Umbilical cord (tissue), 2 donors: Measurements from ENCODE around the gene SLAIN2.

DNA sequence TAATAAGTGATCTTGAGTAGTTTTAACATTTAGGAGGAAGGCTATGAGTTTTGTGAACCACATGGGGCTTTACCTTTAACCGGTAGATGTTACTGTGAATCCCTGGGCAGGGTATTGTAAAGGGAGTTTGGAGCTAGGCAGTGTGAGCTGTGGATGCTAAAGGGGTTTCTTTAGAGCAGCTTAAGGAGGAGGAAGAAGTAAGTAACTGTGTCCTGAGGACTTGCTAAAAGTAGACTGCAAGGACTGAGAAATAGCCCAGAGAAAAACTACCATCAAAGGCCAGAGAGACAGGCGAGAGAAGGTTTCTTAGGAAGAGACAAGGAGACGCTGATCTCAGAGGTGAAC lies 5.6 kb downstream of the RHOH start:
- RAMPAGE, long total RNA: no peak

GRCh38 chr4:40307540-40308195 lies 27.5 kb upstream of the CHRNA9 start:
- RAMPAGE, long total RNA: no peak

GRCh38 chr4:40333713-40334140 lies 1.4 kb upstream of the CHRNA9 start:
- RAMPAGE, long total RNA: no peak

GRCh38 chr4:40425977-40426355 lies 90.8 kb downstream of the CHRNA9 start:
- RAMPAGE, long total RNA: no peak

GRCh38 chr4:40502185-40502716 lies 127.4 kb downstream of the RBM47 start:
- RAMPAGE, long total RNA: no peak

GRCh38 chr4:40750529-40750824 lies 722 bp downstream of the NSUN7 start:
- RAMPAGE, long total RNA: no peak

GRCh38 chr4:40821866-40822108 lies 72.0 kb downstream of the NSUN7 start:
- RAMPAGE, long total RNA: no peak

DNA sequence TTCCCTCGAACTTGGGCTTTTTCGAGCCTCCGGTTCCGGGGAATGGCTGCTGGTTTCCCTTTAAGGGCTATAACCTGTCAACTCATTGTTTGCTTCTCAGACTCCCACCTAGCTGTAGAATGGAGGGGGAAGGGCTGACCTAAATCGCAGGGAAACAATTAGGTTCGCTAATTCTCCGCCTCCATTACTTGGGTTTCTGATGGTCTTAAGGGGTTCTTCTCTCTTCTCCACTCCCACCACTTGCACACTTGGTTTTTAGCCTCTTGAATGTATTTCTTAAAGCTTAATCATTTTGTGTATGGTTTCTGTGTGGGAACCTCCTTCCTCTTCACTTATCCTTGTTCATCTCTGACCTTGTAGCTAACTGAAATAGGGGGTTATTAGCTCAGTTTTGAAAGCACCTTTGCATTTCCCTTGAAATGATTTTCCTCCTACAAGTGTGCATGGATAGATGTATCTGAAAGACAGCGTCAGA lies 1.3 kb downstream of the UCHL1 start:
- RAMPAGE, long total RNA: no peak

- RAMPAGE, long total RNA: no peak
Measured at GRCh38 chr4:41327607-41328150, 71.0 kb downstream of the UCHL1 start.

- RAMPAGE, long total RNA: no peak
Measured at GRCh38 chr4:41865104-41865780, 70.0 kb upstream of the TMEM33 start.

- RAMPAGE, long total RNA: no peak
Measured at GRCh38 chr4:41991346-41991756, 1.0 kb downstream of the SLC30A9 start.

- RAMPAGE, long total RNA: no peak
Measured at GRCh38 chr4:42654993-42655481, 1.9 kb downstream of the ATP8A1 start.

- RAMPAGE, long total RNA: no peak
Measured at GRCh38 chr4:45119997-45120706, 393.8 kb upstream of the GNPDA2 start.

DNA sequence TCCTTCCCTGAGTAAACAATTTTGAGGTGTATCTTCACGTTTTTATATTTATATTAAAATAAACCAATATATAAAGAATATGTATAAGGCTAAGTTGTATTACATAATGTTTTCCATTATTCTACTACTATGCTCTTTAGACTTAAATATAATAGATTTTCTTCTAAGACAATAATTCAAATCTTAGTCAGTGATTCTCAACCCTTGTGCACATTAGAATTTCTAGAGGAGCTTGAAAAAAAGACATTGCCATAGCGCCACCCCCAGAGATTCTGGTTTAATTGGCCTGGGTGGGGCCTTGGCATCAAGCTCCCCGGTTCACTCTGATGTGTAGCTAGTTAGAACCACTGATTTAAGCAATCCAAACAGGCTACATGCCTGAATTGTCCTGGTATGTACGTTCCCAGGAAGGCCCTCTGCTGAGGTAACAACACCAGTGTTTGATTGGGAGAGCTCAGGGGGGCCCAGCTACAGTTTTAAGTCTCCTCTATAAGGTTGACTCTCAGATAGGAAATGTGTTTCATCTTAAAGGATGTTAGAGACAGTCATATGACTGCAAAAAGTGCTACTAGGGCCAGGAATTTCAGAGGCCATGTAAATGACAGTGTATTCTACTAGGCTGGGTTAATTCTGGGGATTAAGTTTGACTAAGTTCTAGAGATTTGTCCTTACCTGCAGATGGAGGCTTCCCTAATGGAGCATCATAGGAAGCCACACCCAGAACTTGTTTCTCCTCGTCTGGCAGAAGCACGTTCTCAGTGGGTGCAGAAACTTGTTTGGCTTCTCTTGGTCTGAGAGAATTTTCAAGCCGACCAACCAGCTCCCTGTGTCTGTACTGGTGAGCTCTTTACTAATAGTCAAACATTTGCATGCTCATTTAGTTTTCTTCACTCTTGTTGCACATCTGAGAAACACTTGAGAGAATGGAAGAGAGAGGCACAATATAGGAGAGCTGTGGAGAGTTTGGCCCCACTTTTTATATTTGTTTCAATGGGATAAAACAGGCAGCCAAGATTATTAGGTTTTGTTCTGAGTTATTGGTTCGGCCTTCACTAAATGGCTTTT lies 1.1 kb upstream of the ATP10D start:
- RAMPAGE, long total RNA: no peak

- RAMPAGE, long total RNA: no peak
Measured at GRCh38 chr4:47486187-47486789, 1.2 kb downstream of the ATP10D start.

- RAMPAGE, long total RNA: no peak
Measured at GRCh38 chr4:47704521-47704790, 133.4 kb downstream of the CORIN start.

DNA sequence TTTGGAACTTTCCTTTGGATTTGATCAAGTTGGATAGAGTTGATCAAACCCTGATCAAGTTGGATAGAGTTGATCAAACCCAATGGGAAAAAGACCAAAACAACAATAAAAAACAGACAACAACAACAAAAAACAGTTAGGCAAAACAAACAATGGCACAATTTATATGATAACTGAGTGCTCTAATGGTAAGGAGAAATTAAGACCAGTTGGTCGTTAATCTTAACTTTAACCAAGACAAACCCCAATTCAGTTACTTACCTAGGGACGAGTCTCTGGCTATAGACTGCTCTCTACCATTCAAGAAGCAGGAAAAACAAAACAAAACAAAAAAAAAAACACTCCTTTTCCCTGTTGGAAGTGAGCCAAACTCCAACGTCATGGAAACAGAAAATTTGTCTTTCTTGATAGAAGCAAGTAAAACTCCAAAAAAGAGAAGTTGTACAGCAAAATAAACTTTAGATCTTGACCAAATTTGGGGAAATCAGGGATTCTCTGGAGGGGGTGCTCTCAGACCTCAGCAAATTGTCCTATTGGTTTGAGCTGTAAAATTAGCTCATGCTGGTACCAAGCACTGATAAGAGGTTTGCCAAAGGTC lies 3.8 kb downstream of the CNGA1 start:
- RAMPAGE, long total RNA: no peak

DNA sequence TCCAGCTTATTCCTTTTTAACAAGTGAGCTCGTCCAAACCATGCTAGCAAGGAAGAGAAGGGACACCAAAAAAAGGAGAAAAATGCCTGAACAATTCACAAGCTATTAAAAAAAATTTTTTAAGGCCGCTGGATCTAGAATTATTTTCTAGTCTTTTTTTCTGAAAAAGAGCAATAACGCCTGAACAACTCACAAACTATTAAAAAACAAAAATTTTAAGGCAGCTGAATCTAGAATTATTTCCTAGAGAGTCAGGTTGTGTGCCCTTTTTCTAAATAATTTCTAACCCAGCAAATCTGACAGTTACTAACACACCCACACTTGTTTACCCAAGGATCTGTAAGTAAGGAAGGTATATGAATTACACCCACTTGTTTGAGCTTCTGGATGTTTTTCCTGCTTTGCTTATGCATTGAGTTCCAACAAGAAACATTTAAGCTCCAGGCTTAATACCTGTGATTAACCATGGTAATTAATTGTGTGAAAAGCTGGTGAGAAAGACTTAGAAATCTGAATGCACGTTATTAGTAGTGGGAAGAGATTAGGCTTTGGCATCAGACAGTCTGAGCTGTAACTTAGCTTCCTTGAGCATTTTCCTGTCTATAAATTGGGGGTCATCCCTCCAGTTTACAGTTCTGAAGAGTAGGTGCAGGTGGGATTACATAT lies 1.5 kb downstream of the NIPAL1 start:
- RAMPAGE, long total RNA: no peak

- RAMPAGE, long total RNA: no peak
Measured at GRCh38 chr4:48129529-48129952, 4.5 kb downstream of the TXK start.

- RAMPAGE, long total RNA: start-site peak on the plus strand at chr4:48341429-48341641, 46 and 38 reads in 2 replicates; start-site peak on the plus strand at chr4:48341940-48342224, 10 and 6 reads in 2 replicates
Measured at GRCh38 chr4:48341364-48342498, at the start of gene SLAIN2. SLAIN2 (plus strand) TSS chr4:48341529.